H4 (cell line): ENCODE measurements around a stretch of chr2.

- RAMPAGE, long total RNA = no peak
Measured at GRCh38 chr2:154206714-154206952, 334.9 kb downstream of the GALNT13 start.

DNA sequence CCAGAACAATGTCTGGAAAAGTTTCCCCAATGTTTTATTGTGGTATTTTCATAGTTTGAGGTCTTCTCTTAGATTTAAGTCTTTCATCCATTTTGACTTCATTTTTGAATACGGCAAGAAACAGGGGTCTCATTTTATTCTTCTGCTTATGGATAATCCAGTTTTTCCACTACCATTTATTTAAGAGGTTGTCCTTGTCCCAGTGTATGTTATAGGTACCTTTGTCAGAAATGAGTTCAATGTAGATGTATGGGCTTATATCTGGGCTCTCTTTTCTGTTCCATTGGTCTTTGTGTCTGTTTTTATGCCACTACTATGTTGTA, 750.4 kb downstream of the NR4A2 start:
- RAMPAGE, long total RNA = no peak

DNA sequence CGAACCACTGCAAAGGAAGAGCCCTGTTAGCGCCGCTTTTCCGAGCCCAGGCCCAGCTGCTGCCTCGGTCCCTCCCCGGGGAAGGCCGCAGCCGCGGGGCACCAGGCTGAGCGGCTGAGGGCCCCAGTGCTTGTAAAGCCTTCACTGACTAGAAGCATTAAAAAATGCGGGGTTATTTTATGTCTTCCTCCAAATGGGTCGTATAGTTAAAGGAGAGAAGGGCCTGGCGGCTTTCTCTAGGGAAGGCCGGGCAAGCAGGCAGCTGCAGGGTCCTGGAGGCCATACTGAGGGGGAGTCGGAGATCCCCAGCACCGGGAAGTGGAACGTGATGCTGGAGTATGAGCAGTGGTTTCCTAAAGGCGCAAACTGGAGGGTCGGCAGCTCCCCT, 4.5 kb downstream of the NR4A2 start:
- RAMPAGE, long total RNA = no peak

GRCh38 chr2:156400947-156401333, 35.2 kb upstream of the GPD2 start:
- RAMPAGE, long total RNA = no peak

DNA sequence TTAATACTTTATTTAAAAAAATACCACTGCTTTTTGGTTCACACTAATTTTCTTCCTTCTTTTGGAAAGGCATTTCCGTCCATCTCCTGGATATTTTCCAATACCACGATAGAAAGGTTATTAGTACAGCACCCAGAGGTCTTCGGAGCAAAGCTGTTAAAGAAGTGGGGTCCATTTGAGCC, 1.1 kb upstream of the GPD2 start:
- RAMPAGE, long total RNA = no peak

DNA sequence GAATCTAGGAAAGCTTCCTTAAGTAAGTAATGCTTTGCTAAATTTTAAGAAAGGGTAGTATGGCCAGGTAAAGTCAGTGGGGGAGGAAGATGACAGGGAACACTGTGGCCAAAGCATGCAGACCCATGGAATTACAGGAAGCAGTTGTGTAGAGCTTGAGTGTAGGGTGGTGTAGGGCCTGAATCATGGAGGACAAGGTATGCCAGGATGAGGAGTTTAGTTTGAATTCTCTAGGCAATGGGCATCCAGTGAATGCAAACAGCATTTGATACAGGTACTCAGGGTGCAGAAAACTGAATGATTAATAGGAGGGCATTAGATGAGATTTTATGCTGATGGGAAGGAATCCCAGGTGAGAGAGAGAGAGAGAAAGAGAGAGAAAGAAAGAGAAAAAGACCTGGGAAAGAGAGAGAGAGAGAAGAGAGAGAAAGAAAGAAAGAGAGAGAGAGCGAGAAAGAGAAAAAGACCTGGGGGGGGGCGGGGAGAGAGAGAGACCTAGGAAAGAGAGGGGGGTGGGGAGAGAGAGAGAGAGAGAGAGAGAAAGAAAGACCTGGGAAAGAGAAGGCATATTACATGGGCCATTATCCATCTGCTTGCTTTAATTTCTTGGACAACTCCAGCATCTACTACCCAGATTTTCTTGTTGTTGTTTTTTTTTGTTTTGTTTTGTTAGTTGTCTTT, 98.9 kb downstream of the GPD2 start:
- RAMPAGE, long total RNA = no peak

DNA sequence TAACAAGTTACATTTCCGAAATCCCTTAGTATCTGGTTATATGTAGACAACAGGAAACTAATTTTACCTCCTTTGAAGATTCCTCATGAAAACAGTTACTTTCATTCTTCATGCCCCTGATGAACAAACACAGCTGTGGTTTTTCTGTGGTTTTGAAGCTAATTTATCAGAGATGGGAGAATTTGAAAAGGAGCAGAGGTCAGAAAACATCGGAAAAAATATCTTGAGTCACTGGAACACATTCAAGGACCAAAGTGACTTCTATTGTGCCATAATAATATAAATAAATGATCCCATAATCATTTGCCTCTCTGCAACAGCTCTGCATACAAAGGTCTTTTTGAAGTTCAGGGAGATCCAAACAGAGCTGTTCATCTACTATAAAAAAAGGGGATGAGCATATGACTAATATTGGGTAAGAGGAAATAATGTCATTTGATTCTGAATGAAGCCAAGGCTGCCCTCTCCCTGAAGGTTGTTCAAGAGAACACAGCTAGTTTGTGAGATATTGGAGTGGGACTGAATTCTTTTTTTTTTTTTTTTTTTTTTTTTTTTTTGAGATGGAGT, 201.3 kb upstream of the GALNT5 start:
- RAMPAGE, long total RNA = no peak

- RAMPAGE, long total RNA = no peak
Measured at GRCh38 chr2:157173693-157174174, 83.8 kb upstream of the GALNT5 start.

GRCh38 chr2:157784220-157784942, 91.7 kb downstream of the ACVR1 start:
- RAMPAGE, long total RNA = no peak

GRCh38 chr2:157789928-157790630, 86.1 kb downstream of the ACVR1 start:
- RAMPAGE, long total RNA = no peak

- RAMPAGE, long total RNA = no peak
Measured at GRCh38 chr2:157837442-157838493, 38.4 kb downstream of the ACVR1 start.

DNA sequence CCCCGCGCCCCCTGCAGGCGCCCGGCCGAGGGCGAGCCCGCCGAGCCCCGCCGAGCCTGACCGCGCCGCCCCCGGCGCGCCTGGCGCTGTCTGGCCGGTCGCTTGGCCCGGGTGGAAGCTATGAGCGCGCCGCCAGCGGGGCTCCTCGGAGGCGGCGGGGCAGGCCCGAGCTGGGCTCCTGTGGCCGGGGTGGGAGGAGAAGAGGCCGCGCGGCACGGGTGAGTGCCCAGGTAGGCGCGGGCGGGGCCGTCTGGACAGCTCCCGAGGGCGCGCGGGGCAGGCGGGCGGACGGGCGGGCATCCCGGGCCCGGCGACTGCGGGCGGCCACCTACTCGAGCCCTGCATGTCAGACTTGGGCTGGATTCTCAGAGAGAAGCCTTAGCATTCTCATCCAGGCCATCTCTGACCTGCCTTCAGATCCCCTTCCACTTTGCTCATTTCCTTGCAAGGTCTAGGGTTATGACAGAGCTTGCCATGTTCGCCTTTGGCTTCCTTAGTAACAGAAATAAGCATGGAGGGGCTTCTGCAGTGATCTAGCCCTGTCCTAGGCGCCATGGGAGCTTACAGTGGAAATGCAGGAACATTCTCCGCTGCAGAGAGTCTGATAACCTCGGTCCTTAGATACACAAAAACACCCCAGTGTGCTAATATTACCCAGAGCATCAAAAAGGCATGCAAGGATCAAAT, 512 bp upstream of the ACVR1 start:
- RAMPAGE, long total RNA = no peak

GRCh38 chr2:157899015-157899818, 23.1 kb upstream of the ACVR1 start:
- RAMPAGE, long total RNA = no peak

DNA sequence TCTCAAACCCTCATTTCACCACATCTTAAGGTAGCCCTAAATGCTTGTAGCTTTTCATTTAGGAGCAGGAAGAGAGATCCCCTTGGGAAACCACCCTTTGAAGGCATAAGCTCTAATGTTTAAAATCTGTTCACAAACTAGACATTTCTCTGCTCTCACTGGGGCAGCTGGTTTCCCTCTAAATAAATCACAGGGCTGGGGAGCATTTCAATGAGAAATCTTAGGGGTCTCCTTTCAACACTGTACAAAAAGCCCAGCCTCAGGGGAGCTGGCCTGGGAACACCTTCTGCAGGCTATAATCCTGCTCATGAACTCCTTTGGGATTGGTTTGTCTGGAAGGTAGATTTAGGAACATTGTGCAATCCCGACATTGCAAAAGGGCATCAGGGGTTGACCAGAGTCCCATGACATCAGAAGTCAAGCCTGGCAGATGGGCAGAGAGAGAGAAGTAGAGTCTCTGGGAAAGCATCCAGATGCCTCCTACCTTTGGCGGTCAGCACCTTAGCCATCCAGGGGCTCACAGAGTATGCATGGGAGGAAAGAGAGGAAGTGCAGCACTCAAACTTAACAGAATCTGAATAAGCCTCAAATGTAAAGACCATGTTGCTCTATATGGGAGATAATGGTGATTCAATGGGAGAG, 58.6 kb upstream of the UPP2 start:
- RAMPAGE, long total RNA = no peak

GRCh38 chr2:158113592-158114077, 12.0 kb downstream of the UPP2 start:
- RAMPAGE, long total RNA = no peak

- RAMPAGE, long total RNA = no peak
Measured at GRCh38 chr2:158523419-158524056, 66.8 kb downstream of the PKP4 start.

DNA sequence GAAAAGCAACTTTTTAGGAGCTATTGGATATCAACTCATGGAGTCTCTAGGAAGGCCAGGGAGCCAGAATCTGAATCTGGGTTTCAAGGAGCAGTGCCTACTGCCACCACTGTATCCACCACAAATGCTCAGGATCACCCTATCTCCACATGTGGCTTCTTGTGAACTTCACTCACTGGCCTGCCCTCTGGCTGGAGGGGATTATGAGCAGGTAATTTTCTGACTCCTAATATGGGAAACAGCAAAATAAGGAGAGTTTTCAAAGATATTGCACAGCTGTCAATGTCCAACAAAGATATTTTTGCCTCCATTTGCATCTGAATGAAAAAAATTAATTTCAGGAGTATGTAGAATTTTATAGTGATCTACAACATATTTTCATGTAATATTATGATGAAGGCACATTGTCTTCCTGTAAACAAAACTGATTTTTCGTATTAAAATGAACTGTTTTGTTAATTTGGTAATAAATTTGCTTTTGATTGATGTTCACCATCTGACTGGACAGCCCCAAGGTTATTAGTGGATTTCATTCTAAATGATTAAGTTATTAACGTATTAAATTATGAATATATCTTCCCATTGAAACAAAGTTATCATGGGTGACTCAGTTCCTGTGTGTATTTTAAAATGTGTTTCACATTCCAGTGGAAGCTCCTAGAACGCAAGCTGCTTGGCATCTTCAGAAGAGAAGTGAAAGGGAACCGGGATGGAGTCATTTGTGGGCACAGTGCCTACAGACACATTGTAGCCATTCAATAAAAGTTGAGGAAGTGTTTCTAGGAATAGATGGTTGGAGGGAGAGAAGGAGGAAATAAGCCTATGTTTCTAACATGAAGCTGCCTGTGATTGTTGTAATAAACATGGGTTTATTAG, 143.2 kb downstream of the PKP4 start:
- RAMPAGE, long total RNA = no peak

DNA sequence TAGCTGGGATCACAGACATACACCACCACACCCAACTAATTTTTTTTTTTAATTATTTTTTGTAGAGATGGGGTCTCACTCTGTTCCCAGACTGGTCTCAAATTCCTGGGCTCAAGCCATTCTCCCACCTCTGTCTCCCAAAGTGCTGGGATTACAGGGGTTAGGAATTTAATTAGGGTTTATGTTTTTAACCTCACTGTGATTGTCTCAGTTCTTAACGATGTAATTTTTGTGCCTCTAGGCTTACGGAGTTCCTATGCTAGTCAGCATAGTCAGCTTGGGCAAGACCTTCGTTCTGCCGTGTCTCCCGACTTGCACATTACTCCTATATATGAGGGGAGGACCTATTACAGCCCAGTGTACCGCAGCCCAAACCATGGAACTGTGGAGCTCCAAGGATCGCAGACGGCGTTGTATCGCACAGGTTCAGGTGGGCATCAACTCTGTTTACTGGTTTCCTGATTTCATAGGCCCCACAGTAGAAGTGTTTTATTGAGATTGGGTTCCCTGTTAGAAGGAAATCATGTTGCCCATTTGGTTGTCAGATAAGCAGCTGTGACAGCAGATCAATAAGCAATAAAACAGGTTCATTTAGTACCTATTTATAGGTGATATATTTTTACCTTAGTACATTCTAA, 163.5 kb upstream of the DAPL1 start:
- RAMPAGE, long total RNA = no peak

DNA sequence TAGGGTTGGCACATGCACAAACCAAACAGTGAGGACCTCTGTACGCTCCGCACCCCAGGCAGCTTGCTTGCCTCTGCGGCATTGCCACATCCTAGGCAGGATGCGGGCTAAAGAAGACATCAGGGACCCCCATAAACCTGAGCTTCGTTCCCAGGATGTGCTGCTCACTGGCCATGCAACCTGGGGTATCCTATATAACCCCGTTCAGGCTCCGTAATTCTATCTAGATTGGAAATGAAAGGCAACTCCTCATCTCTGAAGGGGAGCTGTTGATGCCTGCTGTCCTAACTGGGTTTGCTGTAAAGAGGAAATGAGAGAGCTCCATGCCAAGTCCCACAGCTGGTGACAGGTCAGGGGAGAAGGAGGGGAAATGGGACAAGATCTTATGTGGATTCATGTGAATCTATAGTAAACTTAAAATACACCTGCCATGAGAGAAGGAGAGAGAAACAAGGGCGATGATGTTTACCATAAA, 128.0 kb upstream of the DAPL1 start:
- RAMPAGE, long total RNA = no peak

DNA sequence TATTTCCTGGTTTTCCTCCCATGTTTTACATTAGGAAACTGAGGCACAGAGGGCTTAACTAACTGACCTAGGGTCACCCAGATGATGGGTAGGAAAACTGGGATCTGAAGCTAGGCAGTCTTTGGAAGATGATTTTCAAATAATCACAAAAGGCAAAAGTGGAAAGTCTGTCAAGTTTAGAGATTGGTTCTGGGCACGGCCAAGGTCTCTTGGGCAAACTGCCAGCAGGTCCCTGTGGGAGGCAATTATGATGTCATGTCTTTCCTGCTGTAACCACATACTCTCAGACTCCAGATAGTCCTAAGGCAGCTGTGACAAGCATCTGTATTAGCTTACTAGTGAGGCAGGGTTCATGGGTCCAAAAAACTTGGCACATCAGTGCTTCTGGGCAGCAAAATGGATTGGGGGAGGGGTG, 14.6 kb upstream of the TANC1 start:
- RAMPAGE, long total RNA = no peak